Measurements from ENCODE around the genes SLAMF1 and NDUFS2.

DNA sequence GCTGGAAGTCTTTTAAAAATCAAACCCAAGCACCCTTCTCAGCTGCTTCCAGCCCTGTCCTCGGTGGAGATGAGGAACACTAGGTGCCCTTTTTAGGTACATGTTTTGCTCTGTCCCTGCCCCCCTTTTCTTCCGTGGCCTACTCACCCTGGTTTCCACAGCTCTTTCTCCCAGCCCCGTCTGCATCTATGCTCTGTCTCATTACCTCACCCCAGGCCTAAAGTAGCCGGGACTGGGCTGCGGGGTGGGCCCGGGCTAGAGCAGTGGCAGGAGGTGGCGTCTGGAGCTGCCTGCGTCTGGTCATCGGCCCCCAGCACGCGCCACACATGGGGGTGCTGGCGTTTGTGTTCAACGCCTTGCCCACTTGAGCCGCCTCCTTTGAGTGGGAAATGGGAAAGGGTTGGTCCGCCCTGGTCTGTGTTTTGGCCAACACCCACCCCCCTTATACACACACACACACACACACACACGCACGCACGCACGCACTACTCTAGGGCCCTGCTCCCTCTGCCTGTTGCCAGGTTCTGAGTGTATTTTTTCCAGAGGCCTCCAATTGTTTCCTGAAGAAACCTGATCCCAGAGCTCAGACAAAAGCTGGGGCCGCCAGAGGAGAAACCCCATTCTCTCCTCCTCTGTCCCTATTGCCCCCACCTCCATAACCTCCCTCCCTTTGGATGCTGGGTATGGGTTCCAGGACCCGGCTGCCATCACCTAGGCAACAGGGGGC, 10.0 kb downstream of the VANGL2 start:
- PRO-cap = no peak
- RRBS, 2 experiments = no CpG with 5 or more reads among the region's 21 CpGs

GRCh38 chr1:160429657-160430125, 29.3 kb downstream of the VANGL2 start:
- PRO-cap = no peak
- RRBS, 2 experiments = no CpG with 5 or more reads among the region's 1 CpG

GRCh38 chr1:160446793-160447558, 46.6 kb downstream of the VANGL2 start:
- PRO-cap = no peak
- RRBS, 2 experiments = no CpG with 5 or more reads among the region's 8 CpGs

GRCh38 chr1:160488002-160489080, 34.7 kb downstream of the SLAMF6 start:
- PRO-cap = no peak
- RRBS, 2 experiments = no CpG with 5 or more reads among the region's 4 CpGs

GRCh38 chr1:160499679-160500083, 23.4 kb downstream of the SLAMF6 start:
- PRO-cap = no peak

GRCh38 chr1:160559252-160559897, 19.9 kb downstream of the CD84 start:
- PRO-cap = no peak
- RRBS, 2 experiments = no CpG with 5 or more reads among the region's 3 CpGs

GRCh38 chr1:160646858-160647634, at the start of gene SLAMF1:
Gene SLAMF1, minus strand, starts transcription at chr1:160647044.
- PRO-cap = no peak
- RRBS, 2 experiments = 47% methylated on average over 3 of the region's 12 CpGs; no CpG with 5 or more reads in 1 of the 2 experiments

GRCh38 chr1:160674295-160674947, 27.6 kb upstream of the SLAMF1 start:
- PRO-cap = no peak
- RRBS, 2 experiments = no CpG with 5 or more reads among the region's 2 CpGs

DNA sequence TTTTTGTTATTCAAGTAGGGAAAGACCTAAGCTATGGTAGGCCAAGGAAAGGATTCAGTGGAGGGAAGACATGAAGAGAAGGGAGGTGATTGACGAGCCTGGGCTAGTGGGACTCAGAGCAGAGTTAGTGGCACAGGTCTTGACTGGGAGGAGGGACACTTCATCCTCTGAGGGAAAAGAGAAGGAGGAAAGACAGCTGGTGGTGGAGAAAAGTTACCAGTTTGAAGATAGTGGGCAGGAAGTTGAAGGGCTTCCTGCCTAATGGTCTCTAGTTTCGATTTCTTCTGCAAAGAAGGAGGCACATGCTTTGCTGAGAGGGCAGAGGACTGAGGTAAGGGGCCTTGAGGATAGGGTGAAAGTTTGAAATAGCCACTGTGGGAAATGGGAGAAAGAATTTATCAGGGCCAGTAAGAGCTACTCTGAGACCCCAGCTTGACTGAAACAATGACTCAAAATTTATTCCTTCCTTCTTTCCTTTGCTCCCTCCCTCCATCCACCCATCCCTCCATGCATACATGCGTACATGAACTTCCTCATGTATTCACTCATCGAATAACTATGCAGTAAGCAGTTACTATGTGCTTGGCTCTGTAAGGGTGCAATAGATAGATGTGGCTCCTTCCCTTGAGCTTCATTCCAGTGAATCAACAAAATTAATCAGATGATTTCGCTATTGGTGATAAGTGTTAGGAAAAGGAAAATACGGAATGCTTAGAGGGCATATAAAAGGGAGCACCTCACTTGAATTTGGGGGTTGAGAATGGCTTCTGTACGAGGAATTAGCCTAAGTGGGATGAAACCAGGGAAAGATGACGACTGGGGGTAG, 4.1 kb downstream of the CD48 start:
- PRO-cap = no peak
- RRBS, 2 experiments = no CpG with 5 or more reads among the region's 8 CpGs

GRCh38 chr1:160742391-160742938, 3.4 kb downstream of the SLAMF7 start:
- PRO-cap = no peak
- RRBS, 2 experiments = no CpG with 5 or more reads among the region's 5 CpGs

DNA sequence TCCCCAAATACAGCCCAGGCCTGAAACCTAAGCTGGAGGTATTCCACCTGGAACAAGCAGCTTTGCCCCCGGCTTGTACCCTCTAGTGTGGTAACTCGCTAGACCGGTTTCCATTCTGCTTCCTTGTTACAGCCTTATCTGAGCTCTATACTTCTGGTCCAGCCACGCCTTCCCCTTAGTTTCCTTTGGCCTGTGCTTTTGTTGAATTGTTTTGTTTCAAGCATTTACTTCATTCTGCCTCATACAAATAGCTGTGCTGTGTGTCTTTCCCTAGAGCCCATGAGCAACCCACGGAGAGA, 14.6 kb upstream of the LY9 start:
- PRO-cap = no peak
- RRBS, 2 experiments = 98% methylated on average over 3 of the region's 5 CpGs; no CpG with 5 or more reads in 1 of the 2 experiments

- PRO-cap = no peak
- RRBS, 2 experiments = no CpG with 5 or more reads among the region's 9 CpGs
Observed at GRCh38 chr1:160913243-160913984, 28.4 kb upstream of the ITLN1 start.

- PRO-cap = bidirectional peak, plus-strand start at chr1:161021510, minus-strand start at chr1:161021316
- RRBS, 2 experiments = no CpG with 5 or more reads among the region's 5 CpGs
Observed at GRCh38 chr1:161021420-161021627, 372 bp upstream of the F11R start.

DNA sequence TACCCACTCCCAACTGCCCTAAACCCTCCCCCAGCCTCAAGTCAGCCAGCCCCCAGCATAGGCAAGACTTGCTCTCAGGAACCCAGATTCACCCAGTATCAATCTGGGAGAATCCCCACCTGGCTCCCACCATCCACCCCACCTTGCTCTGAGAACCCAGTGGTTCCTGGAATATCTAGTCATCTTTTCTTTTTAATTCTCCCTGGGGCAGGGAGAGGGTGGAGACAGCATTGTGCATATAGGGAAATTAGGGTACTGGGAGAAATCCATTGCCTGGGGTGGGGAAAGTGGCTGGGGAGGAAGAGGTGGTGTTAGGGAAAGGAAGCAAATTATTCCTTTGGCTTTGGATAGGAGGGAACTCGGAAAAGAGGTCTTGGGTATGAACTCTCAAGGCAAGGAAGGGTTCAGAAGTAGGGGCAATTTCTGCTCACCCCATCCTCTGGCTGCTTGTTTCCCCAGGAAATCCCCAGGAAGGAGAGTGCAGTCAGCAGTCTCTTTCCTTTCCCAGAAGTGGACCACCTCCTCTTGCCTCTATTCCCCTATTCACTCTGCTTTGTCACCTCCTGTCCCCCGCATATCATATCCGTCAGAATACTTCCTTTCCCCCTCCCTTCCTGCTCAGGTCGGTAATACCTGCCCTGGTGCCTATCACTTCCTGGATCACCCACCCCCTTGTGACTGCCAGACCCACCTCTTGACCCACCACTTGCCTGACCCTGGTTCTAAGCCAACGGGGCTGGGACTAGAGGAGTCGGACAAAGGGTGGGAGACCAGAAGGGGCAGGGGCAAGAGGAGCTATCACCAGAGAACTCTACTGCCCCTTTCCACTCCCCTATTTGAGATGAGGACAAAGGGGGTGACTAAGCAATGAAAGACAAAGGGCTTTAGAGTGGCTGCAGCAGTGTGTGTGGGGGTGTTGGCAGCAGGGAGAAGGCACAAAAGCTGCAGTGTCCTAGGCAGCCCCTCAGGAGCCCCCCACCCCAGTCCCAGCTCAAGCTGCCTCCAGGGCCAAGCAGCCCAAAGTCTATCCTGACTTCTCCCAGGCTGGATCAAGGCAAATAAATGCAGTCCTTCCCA, 1.4 kb upstream of the ADAMTS4 start:
- PRO-cap = no peak
- RRBS, 2 experiments = no CpG with 5 or more reads among the region's 6 CpGs

- PRO-cap = bidirectional peak, plus-strand start at chr1:161202367, minus-strand start at chr1:161202101
- RRBS, 2 experiments = 2% methylated on average over 8 of the region's 21 CpGs; no CpG with 5 or more reads in 1 of the 2 experiments
Observed at GRCh38 chr1:161202282-161202557, at the start of gene NDUFS2. Gene NDUFS2, plus strand, starts transcription at chr1:161202367.

DNA sequence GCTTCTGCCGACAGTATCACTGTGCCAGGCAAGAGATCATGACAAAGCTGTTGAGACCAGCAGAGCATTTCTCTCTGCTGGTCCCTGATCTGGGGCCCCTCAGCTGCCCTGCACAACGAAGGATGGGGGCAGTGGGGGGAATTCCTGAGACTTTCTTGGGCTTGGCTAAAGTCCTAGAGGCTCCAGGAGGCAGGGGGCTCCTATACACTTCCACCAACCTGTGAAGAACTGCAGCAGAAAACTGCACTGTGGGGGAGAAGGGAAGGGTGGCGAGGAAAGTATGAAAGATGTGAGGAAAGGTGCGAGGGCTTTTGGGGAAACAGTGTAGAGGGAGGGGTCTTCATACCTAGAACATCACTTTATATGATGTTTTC, 4.7 kb downstream of the NR1I3 start:
- PRO-cap = no peak
- RRBS, 2 experiments = no CpG with 5 or more reads among the region's 4 CpGs

GRCh38 chr1:161304572-161305498, 4.9 kb downstream of the MPZ start:
- PRO-cap = no peak
- RRBS, 2 experiments = no CpG with 5 or more reads among the region's 5 CpGs

GRCh38 chr1:161310054-161310657, 388 bp upstream of the MPZ start:
- PRO-cap = no peak
- RRBS, 2 experiments = no CpG with 5 or more reads among the region's 3 CpGs

DNA sequence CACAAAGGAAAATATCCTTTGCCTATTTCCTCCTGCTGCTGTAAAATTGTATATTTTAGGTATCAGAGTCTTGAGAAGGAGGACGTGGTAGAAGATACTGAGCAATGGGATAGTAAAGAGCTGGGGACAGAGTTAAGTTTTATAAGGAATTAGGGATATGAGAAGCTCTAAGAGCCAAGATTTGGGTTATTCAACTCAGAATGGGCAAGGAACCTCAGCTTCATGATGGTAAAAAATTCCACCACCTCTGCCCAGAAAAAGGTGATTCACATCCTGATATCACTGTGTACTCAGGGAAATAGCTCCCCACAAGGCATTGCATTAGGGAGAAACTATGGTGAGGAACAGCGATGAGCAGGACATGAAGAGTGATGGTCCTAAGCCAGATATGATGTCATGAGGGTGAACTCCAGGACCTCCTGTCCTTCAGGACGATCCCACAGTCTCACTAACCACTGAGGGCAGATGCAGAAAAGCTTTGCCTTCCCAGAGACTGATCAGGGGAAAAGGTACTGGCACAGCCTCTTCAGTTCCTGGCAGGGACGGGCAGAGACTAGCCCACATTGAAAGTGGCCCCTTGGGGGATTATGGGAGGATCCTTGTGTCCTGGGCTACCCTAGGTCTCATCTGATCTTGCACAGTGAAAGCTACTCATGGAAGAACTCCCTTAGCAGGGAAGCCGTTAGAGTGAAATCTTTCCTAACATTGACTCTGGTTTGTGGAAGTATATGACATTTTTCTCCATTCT, 14.9 kb upstream of the CFAP126 start:
- PRO-cap = no peak
- RRBS, 2 experiments = no CpG with 5 or more reads among the region's 5 CpGs

GRCh38 chr1:161510603-161511308, 5.5 kb downstream of the FCGR2A start:
- PRO-cap = no peak
- RRBS, 2 experiments = no CpG with 5 or more reads among the region's 6 CpGs